ENCODE measurements around a stretch of chr2.

GRCh38 chr2:37582988-37583363, 88.5 kb downstream of the CDC42EP3 start:
- RRBS = no CpG with 5 or more reads among the region's 7 CpGs

DNA sequence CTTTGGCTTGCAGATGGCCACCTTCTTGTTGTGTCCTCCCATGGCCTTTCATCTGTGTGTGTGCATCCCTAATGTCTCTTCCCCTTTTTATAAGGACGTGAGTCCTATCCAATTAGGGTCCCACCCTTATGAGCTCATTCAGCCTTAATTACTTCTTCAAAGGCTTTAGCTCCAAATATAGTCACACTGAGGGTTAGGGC, 34.3 kb downstream of the CDC42EP3 start:
- RRBS = no CpG with 5 or more reads among the region's 1 CpG

- RRBS = no CpG with 5 or more reads among the region's 30 CpGs
These were observed 844 bp downstream of the CDC42EP3 start for GRCh38 chr2:37670305-37671290.

DNA sequence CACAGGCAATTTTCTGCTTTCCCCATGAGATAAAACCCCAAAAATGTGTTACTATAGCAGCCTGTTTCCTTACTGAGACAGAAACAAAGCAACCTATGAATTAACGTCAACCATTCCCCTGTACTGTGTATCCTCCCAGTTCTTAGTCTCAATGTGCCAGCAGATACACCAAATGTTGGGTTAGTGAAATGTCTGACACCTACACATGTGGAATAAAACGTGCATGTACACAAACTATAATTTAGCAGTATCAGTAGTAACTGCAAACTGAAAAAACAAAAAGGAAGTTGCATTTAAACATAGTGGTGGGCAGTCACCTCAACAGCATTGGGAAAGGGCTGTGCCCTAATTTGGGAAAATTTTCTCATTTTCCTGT, 73.1 kb upstream of the RMDN2 start:
- RRBS = no CpG with 5 or more reads among the region's 2 CpGs

DNA sequence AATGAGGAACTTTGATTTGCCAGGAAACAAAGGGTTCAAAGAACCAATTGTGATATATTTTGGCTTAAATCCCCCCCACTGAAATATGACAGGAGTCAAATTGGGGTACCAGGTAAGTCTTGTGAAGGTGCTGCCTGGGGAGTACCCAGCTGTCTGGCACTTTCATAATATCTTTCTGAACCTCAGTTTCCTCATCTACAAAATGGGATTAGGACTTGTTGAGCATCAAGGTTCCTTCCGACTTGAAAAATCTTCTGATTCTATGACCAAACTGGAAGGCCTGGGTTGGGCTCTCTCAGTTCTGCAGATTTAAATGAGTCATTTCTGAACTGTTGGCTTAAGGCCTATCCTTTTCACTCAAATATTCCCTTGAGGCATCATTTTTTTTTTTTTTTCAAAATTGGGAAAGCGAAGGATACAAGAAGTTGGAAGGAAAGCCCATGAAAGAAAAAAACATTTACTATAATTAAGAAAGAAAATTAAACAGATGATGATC, 40.7 kb upstream of the CYP1B1 start:
- RRBS = no CpG with 5 or more reads among the region's 2 CpGs

- RRBS = no CpG with 5 or more reads among the region's 2 CpGs
These were observed 52.7 kb upstream of the CYP1B1 start for GRCh38 chr2:38128618-38129076.

- RRBS = no CpG with 5 or more reads among the region's 1 CpG
These were observed 95.4 kb upstream of the CYP1B1 start for GRCh38 chr2:38171330-38171756.

- RRBS = no CpG with 5 or more reads among the region's 7 CpGs
These were observed 115.5 kb downstream of the ATL2 start for GRCh38 chr2:38261628-38261967.

DNA sequence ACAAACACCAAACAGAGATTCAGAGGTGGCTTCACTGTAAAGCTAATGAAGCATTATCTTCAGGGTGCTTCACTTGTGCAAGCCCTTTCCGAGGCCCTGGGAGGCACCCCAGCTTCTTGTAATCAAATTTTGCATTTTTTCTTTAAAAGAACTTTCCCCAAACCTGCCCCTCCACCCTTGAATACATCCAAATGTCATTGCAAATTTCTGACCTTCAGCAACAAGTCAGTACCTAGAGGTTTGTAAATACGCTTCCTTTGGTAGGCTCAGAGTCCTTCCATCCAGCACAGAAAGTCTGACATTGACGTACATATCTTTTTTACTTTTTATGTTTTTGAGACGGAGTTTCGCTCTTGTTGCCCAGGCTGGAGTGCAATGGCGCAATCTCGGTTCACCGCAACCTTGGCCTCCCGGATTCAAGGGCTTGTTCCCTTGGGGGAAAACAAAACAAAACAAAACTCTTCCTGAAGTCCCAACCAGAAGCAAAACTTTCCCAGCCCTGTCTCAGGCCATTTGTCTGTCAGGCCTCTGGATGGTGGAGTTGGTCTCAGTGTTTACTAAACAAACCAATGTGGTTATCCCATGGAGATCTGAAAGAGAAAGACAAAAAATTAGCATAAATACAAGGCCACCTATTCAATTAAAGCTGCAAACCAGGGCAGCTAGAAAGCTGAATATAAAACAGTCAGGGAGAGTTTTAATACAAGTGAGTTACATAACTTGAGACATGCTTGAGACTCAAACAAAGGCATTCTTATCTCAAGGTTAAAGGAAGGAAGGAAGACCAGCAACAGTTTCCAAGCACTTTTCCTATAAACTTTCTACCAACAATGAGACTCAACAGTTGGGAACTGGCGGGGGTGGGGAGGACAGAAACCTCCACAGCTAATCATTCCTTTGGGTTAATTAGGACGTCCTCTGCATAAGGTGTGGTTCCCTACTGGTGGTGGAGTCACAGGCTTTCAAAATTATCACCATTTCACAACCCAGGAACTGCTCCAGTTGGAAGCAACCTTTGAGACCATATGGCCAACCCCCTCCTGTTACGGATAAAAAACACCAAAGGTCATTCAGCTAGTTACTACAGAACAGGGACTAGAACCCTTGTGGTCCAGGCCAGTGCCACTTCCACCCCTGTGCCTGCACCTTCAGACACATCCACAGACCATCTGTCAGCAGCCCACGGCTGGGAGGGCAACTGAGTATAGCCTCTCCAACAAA, 29.7 kb upstream of the ATL2 start:
- RRBS = no CpG with 5 or more reads among the region's 13 CpGs

DNA sequence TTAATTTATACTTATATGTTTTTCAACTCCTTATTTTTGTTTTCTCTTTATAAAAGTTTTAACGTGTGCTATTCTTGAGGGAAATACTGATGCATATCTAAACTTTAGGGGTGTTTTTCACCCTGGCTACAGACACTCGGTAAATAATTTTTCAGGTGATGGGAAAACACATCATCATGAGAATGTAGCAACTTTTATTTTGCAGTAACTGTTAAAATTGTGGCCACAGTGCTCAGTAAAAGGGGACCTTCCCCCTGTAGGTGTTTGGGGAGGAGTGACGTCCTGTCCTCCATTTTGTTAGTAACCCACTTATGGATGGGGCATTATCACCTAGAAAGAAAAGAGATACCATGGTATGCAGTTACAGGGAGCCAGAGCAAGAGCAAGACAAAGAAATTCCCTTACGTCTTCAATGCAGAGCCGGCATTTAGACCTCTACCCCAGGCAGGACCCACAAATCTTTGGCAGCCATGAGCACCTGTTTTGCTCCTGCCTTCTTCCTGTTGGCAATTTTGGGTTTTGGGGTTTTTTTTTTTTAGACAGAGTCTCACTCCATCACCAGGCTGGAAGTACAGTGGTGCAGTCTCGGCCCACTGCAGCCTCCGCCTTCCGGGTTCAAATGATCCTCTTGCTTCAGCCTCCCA, 31.6 kb downstream of the GALM start:
- RRBS = no CpG with 5 or more reads among the region's 8 CpGs

GRCh38 chr2:38720914-38721376, 30.2 kb downstream of the SRSF7 start:
- RRBS = no CpG with 5 or more reads among the region's 1 CpG

DNA sequence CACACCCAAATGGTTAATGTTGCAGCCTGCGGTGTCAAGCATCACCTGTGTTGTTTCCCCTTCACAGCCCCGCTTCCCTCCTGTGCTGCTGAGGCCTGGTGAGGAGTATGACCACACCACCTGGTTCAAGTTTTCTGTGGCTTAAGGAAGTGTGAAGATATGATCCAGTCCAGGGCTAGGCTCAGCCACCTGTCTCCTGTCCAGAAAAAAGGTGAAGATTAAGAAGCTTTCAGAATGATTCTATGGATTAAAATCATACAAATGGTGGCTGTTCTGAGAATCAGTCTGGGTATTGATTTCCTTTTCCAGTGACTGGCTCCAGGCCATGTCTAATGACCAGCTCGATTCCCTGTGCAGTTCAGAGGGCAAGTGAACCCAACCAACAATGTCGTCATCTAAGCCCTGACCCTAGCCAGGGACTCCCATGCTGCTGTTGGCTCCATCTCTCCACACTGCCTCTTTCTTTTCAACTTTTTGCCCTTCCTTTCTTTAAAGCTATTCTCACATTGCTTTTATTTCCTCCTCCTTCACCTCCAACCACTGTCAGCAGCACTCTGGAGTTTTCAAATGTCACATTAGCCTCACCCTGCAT, 17.6 kb downstream of the SRSF7 start:
- RRBS = no CpG with 5 or more reads among the region's 4 CpGs

DNA sequence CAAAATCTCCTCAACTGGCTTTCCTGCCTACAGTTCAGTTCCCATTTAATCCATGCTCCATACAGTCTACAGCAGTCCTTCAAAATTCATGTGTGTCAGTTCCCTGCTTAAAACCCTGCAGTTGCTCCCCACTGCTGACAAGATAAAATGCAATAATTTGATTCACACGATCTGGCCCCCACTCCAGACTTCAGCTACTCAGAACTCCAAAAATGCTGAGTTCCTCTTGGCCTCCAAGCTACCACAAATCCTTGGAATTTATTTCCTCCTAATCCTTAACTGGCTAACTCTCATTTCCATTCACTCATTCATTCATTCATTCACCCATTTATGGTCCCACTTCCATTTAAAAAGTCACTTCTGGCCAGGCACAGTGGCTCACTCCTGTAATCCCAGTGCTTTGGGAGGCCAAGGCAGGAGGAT, 12.6 kb downstream of the SOS1 start:
- RRBS = no CpG with 5 or more reads among the region's 1 CpG

DNA sequence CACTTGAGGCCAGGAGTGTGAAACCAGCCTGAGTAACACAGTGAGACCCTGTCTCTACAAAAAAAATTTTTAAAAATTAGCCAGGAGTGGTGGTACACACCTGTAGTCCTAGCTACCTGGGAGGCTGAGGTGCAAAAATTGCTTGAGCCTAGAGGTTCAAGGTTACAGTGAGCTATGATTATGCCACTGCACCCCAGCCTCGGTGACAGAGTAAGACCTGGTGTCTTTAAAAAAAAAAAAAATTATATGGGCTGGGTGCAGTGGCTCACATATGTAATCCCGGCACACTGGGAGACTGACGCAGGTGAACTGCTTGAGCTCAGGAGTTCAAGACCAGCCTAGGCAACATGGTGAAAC, 12.2 kb downstream of the SOS1 start:
- RRBS = no CpG with 5 or more reads among the region's 3 CpGs

DNA sequence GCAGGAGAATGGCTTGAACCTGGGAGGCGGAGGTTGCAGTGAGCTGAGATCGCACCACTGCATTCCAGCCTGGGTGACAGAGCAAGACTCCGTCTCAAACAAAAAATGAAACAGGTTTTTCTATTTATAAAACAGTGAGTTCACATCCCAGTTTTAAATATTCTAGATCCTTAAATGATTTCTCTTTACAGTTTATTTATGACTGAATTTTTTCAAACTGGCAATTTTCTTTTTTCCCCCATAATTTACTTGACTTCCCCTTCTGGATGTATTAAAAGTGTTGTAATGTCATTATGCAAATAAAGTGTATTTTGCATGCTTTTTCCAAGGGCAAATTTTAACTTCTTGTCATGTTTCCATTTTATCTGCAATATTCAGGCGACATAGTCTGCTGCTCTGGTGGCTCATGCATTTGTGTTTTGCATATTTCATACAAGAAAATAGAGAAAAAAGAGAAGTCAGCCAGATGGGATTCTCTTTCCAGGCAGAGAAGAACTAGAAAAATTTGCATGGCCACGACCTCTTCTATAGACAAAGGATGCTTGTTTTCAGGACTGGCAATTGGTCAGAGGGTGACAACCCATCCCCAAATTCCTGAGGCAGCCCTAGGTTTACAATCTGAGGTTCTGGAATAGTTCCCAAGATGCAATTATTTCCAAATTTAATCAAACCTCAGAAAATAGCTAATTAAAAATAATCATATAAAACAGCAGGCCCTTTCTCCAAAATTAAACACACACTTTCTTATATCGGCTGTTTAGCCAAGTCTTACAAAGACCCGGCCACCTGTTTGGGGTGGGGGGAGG, 20.4 kb upstream of the SOS1 start:
- RRBS = no CpG with 5 or more reads among the region's 7 CpGs

DNA sequence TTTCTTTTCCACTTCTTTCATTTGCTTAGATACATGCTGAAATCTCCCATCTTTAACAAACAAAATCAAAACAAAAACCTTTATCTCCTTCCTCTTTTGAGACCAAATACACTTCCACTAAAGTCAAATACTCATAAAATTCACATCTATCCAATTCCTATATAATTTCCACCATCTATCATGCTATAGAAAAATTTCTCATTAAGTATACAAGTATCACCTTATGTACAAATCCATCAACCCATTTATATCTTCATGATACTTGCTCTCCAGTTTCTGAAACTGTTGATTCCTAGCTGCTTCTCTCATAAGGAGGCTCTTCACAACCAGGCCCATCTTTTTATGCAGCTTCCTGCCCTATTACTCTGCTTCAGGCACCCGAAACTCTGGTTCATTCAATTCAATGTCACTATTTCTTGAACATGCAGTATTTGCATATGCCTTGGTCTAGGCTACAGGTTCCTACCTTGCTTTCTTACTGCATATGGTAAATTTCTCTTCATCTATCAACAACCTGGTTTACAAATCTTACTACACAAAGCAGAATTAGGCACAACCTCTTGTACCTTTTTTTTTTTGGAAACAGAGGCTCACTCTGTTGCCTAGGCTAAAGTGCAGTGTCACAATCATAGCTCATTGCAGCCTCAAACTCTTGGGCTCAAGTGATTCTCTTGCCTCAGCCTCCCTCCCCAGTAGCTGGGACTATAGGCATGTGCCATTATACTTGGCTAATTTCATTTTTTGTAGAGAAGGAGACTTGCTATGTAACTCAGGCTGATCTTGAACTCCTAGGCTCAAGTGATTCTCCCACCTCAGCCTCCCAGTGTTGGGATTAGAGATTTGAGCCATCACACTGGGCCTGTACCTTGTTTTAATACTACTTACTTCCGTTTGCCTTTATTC, 125.6 kb upstream of the SOS1 start:
- RRBS = no CpG with 5 or more reads among the region's 2 CpGs

GRCh38 chr2:39530241-39530952, 93.3 kb upstream of the MAP4K3 start:
- RRBS = no CpG with 5 or more reads among the region's 2 CpGs

GRCh38 chr2:40364534-40364956, 87.3 kb downstream of the SLC8A1 start:
- RRBS = no CpG with 5 or more reads among the region's 2 CpGs